Keratinocyte (primary cell): ENCODE results near the gene MYCN.

GRCh38 chr2:13000650-13001117, 283.9 kb downstream of the TRIB2 start:
CAGE:
- cytosol, long polyA minus RNA, result no peak
- cytosol, long polyA plus RNA, result no peak
- long polyA plus RNA, result no peak
- nucleus, long polyA minus RNA, result no peak
- nucleus, long polyA plus RNA, result no peak

CAGE:
- cytosol, long polyA minus RNA, result no peak
- cytosol, long polyA plus RNA, result no peak
- long polyA plus RNA, result no peak
- nucleus, long polyA minus RNA, result no peak
- nucleus, long polyA plus RNA, result no peak
These were observed 85.2 kb downstream of the LRATD1 start for GRCh38 chr2:14717740-14718045.

CAGE:
- cytosol, long polyA minus RNA, result no peak
- cytosol, long polyA plus RNA, result no peak
- long polyA plus RNA, result no peak
- nucleus, long polyA minus RNA, result no peak
- nucleus, long polyA plus RNA, result no peak
These were observed 5.5 kb downstream of the NBAS start for GRCh38 chr2:15555543-15556199.

DNA sequence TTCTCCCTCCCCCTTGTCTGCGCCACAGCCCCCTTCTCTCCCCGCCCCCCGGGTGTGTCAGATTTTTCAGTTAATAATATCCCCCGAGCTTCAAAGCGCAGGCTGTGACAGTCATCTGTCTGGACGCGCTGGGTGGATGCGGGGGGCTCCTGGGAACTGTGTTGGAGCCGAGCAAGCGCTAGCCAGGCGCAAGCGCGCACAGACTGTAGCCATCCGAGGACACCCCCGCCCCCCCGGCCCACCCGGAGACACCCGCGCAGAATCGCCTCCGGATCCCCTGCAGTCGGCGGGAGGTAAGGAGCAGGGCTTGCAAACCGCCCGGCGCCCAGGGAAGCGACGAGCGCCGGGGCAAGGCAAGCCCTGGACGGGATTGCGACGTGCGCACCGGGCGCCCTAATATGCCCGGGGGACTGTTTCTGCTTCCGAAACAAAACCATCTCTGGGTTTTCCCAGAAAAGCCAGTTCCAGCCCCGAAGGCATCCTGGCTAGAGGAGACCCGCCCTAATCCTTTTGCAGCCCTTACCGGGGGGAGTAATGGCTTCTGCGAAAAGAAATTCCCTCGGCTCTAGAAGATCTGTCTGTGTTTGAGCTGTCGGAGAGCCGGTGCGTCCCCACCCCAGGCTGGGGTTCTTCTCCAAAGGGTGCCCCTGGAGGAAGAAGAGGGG, at the start of gene MYCN:
Gene MYCN, plus strand, starts transcription at position 100 of the 665 bp plus-strand sequence.
CAGE:
- cytosol, long polyA minus RNA, result no peak
- cytosol, long polyA plus RNA, result no peak
- long polyA plus RNA, result no peak
- nucleus, long polyA minus RNA, result no peak
- nucleus, long polyA plus RNA, result no peak

DNA sequence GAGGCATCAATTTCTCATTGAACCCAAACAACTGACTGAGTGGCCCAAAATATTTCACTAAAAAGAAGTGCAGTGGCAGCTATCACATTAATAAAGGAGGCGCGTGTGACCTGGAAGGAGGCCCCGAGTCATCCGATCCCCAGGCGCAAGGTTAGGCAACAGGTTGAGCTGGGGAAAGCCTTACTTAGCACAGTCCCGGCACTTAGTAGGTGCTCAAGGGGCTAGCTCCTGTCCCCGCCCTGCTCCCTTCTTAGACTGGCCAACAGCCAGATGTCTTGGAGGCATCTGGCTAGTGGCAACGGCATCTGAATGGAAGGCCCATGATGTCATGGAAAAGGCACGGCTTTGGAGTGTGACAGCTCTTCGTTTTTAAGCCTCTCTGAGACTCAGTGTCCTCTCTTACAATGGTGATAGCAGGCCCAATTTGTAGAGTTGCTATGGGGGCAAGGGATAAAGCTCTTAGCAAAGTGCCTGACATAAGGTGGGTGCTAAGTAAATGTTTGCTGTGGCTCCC, 258.3 kb downstream of the CYRIA start:
CAGE:
- cytosol, long polyA minus RNA, result no peak
- cytosol, long polyA plus RNA, result no peak
- long polyA plus RNA, result no peak
- nucleus, long polyA minus RNA, result no peak
- nucleus, long polyA plus RNA, result no peak

DNA sequence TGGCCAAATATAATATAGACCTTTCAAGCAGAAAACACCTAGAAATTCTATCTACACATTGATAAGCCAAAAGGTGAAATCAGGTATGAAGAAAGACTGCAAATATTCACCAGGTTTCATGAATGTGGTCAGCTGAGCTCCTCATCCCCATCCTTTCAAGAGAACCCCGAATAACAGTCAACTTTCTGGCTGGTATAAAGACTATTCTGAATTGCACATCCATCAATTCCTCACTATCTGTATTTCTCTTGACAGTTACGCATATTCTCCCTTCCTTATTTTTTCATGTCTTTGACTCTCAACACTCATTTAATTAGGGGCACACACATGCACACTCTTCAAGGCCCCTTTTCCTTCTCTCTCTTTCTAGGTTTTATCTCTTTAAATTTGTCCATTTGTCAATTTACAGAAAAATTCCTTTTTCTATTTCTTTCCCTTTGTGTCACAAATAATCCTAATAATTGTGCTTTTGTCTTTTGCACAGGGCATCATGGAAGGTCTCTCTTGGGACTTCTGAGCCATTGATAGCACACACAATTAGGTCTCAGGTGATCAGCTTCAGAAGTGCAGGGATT, 117.2 kb downstream of the CYRIA start:
CAGE:
- cytosol, long polyA minus RNA, result no peak
- cytosol, long polyA plus RNA, result no peak
- long polyA plus RNA, result no peak
- nucleus, long polyA minus RNA, result no peak
- nucleus, long polyA plus RNA, result no peak

DNA sequence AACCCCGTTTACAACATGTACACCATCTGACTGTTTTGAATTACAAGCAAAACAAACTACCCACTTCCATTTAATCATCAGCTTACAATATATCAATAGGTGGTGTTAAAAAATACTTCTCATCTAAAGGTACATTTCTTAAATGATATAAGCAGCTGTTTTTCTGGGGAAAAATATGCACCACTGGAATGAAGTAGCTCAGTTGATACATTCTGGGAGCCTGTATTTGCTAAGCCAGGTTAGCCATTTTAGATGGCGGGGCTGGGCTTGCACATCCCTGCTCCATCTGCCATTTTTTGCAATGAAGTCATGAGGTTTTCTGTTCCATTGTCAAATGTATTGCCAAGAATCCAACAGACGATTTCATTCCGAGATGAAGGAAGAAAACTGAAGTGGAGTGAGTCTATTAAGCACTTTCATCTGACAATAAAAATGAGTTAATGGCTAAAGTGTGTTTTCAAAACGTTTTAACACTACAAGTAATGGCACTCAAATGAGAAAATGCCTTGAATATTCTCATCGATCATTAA, 61.1 kb downstream of the CYRIA start:
CAGE:
- cytosol, long polyA minus RNA, result no peak
- cytosol, long polyA plus RNA, result no peak
- long polyA plus RNA, result no peak
- nucleus, long polyA minus RNA, result no peak
- nucleus, long polyA plus RNA, result no peak

CAGE:
- cytosol, long polyA minus RNA, result no peak
- cytosol, long polyA plus RNA, result no peak
- long polyA plus RNA, result no peak
- nucleus, long polyA minus RNA, result no peak
- nucleus, long polyA plus RNA, result no peak
These were observed 8.7 kb downstream of the CYRIA start for GRCh38 chr2:16656649-16657528.

GRCh38 chr2:16665417-16665758, 246 bp downstream of the CYRIA start:
CAGE:
- cytosol, long polyA minus RNA, result no peak
- cytosol, long polyA plus RNA, result no peak
- long polyA plus RNA, result no peak
- nucleus, long polyA minus RNA, result no peak
- nucleus, long polyA plus RNA, result no peak

DNA sequence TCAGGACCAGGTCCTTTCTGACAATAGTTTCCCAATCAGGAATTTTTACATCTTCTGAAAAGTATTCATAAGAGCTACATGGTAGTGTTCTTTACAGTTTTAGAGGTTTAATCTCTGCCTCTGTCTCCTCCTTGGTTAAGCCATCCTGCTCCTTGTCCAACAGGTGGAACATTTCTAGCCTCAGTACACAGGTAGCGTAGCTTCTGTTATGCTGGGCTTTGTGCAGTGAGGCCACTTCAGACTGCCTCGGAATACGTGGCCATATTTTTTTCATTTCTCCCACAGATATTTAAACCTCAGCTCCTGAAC, 39.0 kb upstream of the CYRIA start:
CAGE:
- cytosol, long polyA minus RNA, result no peak
- cytosol, long polyA plus RNA, result no peak
- long polyA plus RNA, result no peak
- nucleus, long polyA minus RNA, result no peak
- nucleus, long polyA plus RNA, result no peak

DNA sequence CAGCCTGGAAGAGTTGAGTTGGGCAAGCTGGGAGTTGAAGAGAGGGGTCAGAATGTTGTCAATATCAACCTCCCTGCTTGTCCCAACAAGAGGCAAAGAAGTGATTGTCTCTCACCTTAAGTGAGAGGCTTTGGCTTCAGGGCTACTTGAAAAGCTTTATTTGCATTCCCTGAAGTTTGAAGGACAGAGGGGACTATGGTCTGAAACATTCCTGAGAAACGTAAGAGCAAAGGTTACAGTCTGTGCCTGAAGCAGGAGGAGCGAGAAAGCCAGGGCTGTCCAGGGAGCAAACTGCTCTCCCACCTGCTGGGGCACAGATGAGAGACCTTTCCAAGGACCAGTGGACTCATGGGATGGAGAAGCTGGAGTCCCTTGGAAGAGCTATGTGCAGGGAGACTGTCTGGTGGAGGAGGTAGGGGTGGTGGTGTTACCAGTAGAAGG, 97.7 kb upstream of the CYRIA start:
CAGE:
- cytosol, long polyA minus RNA, result no peak
- cytosol, long polyA plus RNA, result no peak
- long polyA plus RNA, result no peak
- nucleus, long polyA minus RNA, result no peak
- nucleus, long polyA plus RNA, result no peak

DNA sequence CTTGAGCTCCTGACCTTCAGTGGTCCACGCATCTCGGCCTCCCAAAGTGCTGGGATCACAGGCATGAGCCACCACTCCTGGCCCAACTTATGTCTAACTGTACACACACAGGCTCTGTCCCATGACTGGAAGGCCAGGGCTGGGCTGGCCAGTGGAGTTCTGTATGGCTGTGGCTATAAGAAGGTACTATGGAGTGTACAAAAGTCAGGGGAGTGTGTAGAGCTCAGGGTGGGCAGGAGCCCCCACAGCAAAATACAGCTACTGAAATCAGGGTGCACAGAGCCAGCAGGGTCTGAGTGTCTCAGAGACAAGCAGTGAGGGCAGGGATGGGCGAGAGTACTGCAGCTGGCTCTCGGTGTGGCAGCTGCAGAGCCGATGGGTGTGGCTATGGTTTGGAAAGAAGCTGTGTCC, 10.5 kb upstream of the MSGN1 start:
CAGE:
- cytosol, long polyA minus RNA, result no peak
- cytosol, long polyA plus RNA, result no peak
- long polyA plus RNA, result no peak
- nucleus, long polyA minus RNA, result no peak
- nucleus, long polyA plus RNA, result no peak

DNA sequence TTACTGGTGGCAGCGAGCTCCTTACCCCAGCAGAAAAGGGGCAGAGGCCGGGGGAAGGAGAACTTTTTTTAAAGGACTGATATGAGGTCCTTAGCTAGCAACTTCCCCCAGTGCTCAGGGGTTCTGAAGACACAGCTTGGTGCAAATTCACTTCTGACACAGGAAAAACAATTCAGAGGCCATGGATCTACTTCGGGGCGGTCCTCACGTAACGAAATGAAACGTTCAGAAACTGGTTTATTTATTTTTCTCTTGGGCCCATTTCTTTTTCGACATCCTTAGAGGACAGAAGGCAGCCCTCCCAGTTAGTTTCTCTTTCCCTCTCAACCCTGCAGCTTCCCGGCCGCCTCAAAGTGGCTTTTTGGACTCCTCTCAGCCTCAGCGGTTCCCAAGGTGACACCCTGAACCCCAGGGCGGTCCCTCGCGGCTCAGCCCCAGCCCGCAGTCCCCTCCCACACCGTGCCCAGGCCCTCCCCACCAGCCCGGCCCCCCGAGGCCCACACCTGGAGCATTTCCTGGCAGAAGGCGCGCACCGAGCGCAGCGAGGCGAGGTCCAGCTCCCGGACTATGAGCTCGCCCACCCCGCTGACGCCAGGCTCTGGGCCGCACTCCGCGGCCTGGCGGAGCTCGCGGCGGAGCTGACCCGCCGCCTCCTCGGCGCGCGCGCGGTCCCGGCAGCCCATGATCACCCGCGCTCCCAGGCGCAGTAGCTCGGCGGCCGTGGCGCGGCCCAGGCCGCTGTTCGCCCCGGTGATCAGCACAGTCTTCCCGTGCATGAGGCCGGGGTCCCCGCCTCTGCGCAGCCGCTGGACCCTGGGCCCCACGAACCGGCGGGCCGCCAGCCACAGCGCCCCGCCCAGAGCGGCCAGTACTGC, 539 bp downstream of the RDH14 start:
CAGE:
- cytosol, long polyA minus RNA, result no peak
- cytosol, long polyA plus RNA, result no peak
- long polyA plus RNA, result no peak
- nucleus, long polyA minus RNA, result start-site peak on the plus strand centred at position 544 of the sequence, 102 bp wide, 6 reads
- nucleus, long polyA plus RNA, result no peak

CAGE:
- cytosol, long polyA minus RNA, result no peak
- cytosol, long polyA plus RNA, result no peak
- long polyA plus RNA, result no peak
- nucleus, long polyA minus RNA, result no peak
- nucleus, long polyA plus RNA, result no peak
These were observed 58.6 kb upstream of the NT5C1B start for GRCh38 chr2:18648038-18648279.

DNA sequence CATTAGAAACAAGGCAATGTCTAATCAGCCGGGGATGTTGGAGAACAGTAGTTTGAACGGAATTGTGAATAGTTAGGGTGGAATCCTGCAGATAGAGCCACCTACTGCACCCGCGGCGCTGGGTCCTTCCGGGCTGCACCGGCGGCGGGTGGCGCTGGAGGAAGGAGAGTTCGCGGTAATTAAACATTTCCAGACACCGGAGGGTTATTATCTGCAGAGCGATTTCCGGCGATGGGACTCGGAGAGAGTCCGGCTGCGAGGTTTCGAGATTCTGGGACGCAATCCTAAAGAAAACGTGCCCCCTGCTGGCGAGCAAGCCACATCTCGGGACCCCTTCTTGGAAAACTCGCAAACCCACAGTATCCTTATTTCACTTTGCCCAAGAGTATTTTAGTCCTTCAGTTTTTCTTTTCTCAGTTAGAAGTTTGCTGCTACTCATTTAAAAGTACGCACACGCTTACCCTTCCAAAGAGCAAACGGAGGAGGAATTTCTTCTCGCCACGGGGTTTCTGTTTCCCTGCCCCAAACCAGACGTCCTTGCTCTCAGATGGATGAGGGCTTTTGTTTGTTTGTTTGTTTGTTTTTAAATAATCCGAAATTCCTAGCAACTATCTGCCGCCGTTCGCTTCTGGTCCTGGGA, 4.6 kb upstream of the OSR1 start:
CAGE:
- cytosol, long polyA minus RNA, result no peak
- cytosol, long polyA plus RNA, result no peak
- long polyA plus RNA, result no peak
- nucleus, long polyA minus RNA, result no peak
- nucleus, long polyA plus RNA, result no peak

CAGE:
- cytosol, long polyA minus RNA, result no peak
- cytosol, long polyA plus RNA, result no peak
- long polyA plus RNA, result no peak
- nucleus, long polyA minus RNA, result no peak
- nucleus, long polyA plus RNA, result no peak
These were observed 11.2 kb upstream of the LAPTM4A start for GRCh38 chr2:20062551-20063033.

GRCh38 chr2:20196514-20197213, 28.3 kb downstream of the SDC1 start:
CAGE:
- cytosol, long polyA minus RNA, result no peak
- cytosol, long polyA plus RNA, result no peak
- long polyA plus RNA, result no peak
- nucleus, long polyA minus RNA, result no peak
- nucleus, long polyA plus RNA, result no peak

DNA sequence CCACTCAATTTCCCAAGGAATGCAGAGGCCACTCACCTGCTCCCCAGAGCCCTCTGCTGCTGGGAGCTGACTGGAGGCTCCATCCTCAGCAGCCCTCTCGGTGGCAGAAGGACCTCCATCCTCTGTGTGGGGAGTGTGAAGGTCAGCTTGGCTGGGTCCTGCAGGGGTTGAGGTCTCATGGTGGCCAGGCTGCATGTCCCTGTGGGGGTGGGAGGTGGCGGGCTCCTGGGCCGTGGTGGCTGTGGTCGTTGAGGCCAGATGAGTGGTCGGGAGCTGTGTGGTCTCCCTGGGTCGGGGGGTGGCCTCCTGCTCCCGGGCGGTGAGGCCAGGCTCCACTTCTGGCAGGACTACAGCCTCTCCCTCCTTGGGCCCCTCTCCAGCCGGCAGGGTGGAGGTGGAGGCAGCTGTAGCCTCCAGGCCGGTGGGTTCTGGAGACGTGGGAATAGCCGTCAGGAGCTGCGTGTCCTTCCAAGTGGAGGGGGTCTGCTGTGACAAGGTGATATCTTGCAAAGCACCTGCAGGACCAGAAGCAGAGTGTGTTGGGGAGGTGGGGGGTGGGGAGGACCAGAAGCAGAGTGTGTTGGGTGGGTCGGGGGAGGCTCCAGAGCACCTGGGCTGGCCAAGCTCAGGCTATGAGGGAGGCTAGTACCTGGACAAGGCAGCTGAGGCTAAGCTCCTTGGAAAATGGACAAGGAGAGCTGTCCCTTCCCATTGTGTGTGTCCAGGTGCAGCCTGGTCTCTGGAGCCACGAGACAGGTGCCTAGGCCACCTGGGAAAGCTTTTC, 21.0 kb downstream of the SDC1 start:
CAGE:
- cytosol, long polyA minus RNA, result no peak
- cytosol, long polyA plus RNA, result no peak
- long polyA plus RNA, result no peak
- nucleus, long polyA minus RNA, result start-site peak on the plus strand centred at position 264 of the sequence, 33 bp wide, 10 reads; start-site peak on the plus strand centred at position 452 of the sequence, 7 bp wide, 13 reads
- nucleus, long polyA plus RNA, result no peak

DNA sequence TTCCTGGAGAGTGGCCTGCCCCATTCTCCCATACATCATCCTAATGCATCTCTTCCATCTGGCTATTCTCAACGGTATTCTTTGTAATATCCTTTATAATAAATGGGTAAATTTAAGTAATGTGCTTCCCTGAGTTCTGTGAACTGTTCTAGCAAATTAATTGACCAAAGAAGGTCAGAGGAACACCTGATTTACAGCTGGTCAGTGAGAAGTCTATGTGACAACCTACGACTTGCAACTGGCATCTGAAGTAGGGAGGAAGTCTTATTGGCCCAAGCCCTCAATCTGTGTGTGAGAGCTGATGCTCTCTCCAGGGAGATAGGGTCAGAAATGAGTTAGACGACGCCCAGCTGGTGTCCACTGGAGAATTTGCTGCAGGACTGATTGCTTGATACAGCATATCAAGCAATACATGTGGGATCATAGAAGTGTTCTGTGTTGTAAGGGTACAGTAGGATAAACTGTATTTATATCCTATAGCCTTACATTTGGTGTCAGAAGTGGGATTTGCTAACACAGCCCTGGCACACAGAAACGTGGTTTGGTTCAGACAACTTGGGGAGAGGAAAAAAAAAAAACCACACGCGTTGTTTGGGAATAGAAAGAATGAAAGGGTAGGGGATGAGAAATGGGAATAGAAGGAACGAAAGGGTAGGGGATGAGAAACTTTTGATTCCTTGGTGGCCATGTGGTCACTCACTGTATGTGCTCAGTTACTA, 19.9 kb downstream of the PUM2 start:
CAGE:
- cytosol, long polyA minus RNA, result no peak
- cytosol, long polyA plus RNA, result no peak
- long polyA plus RNA, result no peak
- nucleus, long polyA minus RNA, result no peak
- nucleus, long polyA plus RNA, result no peak

DNA sequence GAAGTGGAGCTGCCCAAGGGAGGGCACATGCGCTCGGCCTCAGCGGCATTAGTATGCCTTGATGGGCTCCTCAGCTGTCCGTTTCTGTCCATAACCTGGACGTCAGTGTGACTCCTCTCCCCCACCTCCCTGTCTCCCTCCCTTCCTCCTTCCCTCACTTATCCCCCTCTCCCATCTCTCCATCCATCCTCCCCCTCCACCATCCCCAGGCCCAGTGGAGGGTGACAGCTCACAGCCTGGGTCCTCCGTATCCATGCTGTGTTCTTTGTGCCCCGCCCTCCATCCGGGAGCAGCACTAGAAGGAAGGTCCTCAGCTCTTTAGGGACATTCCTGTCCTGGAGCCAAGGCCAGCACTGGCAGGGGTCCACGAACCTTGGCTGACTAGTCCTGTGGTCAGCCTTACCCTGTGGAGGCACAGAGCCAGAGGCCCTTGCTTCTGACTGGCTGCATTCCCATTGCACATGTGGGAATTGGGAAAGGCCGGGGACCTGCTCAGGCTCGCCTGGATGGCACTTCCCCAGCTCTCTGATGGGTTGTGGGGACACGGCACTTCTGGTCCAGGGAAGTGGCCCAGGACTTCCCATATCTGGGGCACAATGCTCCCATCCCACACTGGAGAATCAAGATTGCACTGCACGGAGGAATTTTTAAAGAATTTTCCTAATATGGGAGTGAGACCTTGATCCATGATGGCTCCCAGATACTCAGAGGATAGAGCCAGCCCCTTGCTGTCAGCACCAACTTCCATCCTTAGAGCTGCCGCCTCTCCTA, 24.9 kb upstream of the RHOB start:
CAGE:
- cytosol, long polyA minus RNA, result no peak
- cytosol, long polyA plus RNA, result no peak
- long polyA plus RNA, result no peak
- nucleus, long polyA minus RNA, result no peak
- nucleus, long polyA plus RNA, result no peak